Measurements from ENCODE around the genes LPCAT2 and GNAO1.

DNA sequence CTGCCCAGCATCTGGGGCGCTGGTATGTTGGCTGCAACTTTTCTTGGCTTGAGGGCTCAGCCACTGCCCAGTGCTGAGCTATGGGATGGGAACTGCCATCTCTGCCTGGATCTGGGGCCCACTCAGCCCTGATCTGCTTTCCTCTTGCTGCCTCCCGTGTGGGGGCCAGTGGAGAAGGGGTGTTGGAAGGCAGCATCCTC lies 115.8 kb upstream of the IRX3 start:
- PRO-cap, 4 experiments = no peak in any of the 4 experiments
- RAMPAGE, long total RNA, 4 experiments = no peak in any of the 4 experiments

- PRO-cap, 4 experiments = no peak in any of the 4 experiments
- RAMPAGE, long total RNA, 4 experiments = no peak in any of the 4 experiments
Measured at GRCh38 chr16:54504126-54504919, 217.7 kb upstream of the IRX3 start.

- PRO-cap, 4 experiments = no peak in any of the 4 experiments
- RAMPAGE, long total RNA, 4 experiments = no peak in any of the 4 experiments
Measured at GRCh38 chr16:54931515-54931764, 775 bp downstream of the IRX5 start.

GRCh38 chr16:55279293-55280052 lies 44.5 kb upstream of the IRX6 start:
- PRO-cap, 4 experiments = peak in 1 of 4 experiments; most common minus-strand start chr16:55279810 (in 1)
- RAMPAGE, long total RNA, 4 experiments = no peak in any of the 4 experiments

DNA sequence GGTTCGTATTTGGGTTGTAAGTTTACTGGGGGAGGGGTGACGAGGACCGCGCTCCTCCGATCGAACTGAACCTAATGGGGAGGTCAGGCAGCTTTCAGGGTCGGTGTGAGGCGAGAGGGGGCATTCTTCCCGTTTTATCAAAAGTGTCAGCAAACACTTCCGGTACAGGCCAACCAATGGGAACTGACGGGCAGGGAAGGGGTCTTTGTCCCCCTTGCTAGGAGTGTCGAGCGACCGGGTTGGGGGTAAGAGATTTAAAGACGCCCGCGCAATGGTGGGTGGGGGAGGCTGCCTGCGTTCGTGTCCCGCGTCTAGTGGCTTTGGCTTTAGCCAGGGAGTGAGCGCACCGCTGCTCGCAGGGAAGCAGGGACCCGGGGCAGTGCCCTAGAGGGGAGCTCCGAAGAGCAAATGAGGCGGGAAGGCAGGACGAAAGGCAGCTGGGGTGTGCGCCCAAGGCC lies 7.1 kb downstream of the IRX6 start:
- PRO-cap, 4 experiments = no peak in any of the 4 experiments
- RAMPAGE, long total RNA, 4 experiments = no peak in any of the 4 experiments

GRCh38 chr16:55508760-55509527 lies at the start of gene LPCAT2:
Gene LPCAT2, plus strand, starts transcription at chr16:55509072.
- PRO-cap, 4 experiments = peak in 4 of 4 experiments; most common plus-strand start chr16:55509123 (in 4)
- RAMPAGE, long total RNA, 4 experiments = start-site peak on the plus strand in 4 of 4 experiments, at chr16:55509070-55509292 at its widest, 17 to 263 reads per replicate

GRCh38 chr16:56102520-56102862 lies 88.8 kb upstream of the GNAO1 start:
- PRO-cap, 4 experiments = no peak in any of the 4 experiments
- RAMPAGE, long total RNA, 4 experiments = no peak in any of the 4 experiments

DNA sequence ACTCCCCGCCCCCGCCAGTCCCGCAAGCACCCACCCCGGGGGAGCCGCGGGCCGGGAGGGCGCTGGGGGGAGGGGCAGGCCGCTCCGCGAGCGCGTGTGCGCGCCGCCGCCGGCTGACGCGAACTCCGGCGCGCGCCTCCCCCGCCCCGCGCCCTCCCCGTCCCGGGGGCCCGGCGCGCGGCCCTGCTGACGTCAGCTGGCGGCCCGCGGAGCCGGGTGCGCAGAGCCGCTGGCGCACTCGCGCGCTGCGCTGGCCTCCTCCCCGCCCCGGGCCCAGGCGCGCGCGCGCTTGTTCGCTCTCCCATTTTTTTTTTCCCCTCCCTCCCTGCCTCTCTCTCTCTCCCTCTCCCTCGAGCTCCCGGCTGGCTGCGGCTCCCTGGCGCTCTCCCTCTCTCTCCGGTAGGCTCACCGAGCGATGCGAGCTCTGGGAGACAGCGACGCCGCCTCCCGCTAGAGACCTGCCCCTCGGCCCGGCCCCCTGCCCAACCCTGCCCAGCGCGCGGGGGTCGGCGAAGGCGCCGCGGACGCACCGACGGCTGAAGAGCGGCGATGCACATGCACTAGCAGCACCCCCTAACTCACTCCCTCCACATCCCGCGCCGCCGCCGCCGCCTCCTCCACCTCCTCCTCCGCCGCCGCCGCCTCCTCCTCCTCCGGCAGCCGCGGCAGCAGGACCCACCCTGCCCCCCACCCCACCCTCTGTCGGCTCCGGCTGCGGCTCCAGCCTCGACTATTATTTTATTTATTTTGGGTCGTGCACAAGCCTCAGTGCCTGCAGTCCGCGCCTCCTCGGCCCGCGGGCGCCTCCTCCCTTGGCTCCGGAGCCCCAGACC lies at the start of gene GNAO1:
Gene GNAO1, plus strand, starts transcription at position 336 of the 833 bp plus-strand sequence.
- PRO-cap, 4 experiments = peak in 4 of 4 experiments; most common plus-strand start position 237 of the sequence (in 2)
- RAMPAGE, long total RNA, 4 experiments = start-site peak on the plus strand in 2 of 4 experiments, centred at positions 255 to 775 of the sequence, 5 reads per replicate

DNA sequence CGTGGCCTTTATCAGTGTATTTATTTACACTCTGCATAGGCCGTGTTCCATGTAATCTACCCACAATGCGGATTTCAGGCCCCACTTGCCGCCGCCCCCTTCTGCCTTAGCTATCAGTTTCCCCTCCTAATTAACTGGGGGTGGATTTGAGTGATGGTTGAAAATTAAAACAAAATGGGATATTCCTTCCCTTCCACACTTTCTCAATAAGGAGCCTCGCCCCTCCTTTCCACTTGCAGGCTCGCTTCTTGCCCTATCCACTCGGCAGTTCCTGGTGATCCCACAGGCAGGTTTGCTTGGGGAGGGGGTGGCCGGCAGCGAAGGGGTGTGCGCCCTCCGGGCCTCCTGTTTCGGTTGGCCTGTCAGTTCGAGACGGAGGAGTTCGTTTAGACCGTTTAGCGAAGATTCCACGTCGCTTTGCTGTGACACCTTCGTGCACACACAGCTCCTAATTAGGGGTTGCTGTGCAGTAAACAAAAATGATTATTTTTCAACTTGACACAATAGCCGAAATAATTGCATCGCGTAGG lies 2.2 kb downstream of the GNAO1 start:
- PRO-cap, 4 experiments = no peak in any of the 4 experiments
- RAMPAGE, long total RNA, 4 experiments = no peak in any of the 4 experiments

DNA sequence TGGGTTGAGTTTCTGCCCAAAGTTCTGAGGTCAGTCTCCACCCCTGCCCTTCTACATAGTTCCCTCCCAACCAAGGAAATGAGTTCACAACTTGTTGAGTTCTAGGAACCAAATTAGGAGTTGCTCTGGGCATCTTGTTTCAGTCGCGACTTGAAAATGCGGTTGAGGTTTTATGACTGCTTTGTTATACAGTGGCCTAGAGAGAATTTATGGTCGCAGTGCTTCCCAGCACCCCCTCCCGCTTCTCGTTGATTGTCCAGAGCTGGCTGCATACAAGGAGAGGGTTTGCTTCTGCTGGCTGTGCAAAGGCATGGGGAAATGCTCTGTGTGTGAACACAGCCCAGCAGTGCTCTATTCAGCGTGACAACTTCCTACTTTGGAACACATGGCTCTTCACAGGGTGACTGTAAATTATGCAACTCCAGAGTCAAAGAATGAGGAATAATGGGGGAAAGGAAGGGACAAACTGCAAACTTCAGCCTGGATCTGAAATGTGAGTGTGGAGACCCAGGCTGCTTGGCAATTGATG lies 20.3 kb downstream of the GNAO1 start:
- PRO-cap, 4 experiments = no peak in any of the 4 experiments
- RAMPAGE, long total RNA, 4 experiments = no peak in any of the 4 experiments

GRCh38 chr16:56336247-56336754 lies 89.0 kb downstream of the AMFR start:
- PRO-cap, 4 experiments = no peak in any of the 4 experiments
- RAMPAGE, long total RNA, 4 experiments = no peak in any of the 4 experiments

GRCh38 chr16:56370429-56371348 lies 54.7 kb downstream of the AMFR start:
- PRO-cap, 4 experiments = no peak in any of the 4 experiments
- RAMPAGE, long total RNA, 4 experiments = no peak in any of the 4 experiments

GRCh38 chr16:56551746-56552393 lies 13.0 kb upstream of the MT4 start:
- PRO-cap, 4 experiments = no peak in any of the 4 experiments
- RAMPAGE, long total RNA, 4 experiments = no peak in any of the 4 experiments

GRCh38 chr16:56626359-56626638 lies 718 bp downstream of the MT1E start:
- PRO-cap, 4 experiments = no peak in any of the 4 experiments
- RAMPAGE, long total RNA, 4 experiments = no peak in any of the 4 experiments

DNA sequence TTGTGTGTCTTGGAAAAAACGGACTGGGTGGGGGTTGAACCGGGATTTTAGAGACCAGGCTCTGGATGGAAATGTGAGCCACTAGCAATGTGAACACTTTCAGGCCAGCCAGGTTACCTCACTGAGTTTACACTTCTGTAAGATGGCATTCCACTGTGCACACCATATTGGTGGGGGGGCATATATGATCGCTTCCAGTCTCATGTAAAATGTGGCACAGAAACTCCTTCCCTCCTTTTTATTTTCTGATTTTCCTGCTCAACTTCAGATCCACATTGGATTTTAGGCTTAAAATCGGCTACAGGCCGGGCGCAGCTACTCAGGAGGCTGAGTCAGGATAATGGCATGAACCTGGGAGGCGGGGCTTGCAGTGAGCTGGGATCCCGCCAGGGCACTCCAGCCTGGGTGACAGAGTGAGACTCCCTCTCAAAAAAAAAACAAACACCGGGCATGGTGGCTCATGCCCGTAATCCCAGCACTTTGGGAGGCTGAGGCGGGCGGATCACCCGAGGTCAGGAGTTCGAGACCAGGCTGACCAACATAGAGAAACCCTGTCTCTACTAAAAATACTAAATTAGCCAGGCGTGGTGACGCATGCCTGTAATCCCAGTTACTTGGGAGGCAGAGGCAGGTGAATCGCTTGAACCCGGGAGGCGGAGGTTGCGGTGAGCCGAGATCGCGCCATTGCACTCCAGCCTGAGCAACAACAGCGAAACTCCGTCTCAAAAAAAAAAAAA lies 1.7 kb downstream of the MT1E start:
- PRO-cap, 4 experiments = no peak in any of the 4 experiments
- RAMPAGE, long total RNA, 4 experiments = no peak in any of the 4 experiments

DNA sequence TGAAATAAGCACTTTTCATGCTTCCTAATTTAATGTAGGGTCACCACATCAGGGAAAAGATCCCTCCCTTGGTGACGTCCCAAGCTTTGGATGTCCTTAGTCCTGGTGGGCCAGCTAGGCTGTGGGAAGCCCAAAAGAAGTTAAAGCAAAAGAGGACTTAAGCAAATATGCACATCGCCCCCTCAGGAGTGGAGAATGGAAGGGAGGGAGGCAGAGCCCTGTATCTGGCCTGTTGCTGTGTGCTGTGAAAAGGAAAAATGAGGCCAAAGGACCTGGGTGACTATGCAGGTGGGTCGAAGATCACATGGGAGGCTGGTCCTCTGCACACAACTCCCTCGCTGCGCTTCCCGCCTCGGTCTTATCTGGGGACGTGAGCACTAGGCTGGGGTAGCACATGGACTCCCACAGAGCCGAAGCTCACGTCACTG lies 4.4 kb downstream of the MT1A start:
- PRO-cap, 4 experiments = no peak in any of the 4 experiments
- RAMPAGE, long total RNA, 4 experiments = no peak in any of the 4 experiments

DNA sequence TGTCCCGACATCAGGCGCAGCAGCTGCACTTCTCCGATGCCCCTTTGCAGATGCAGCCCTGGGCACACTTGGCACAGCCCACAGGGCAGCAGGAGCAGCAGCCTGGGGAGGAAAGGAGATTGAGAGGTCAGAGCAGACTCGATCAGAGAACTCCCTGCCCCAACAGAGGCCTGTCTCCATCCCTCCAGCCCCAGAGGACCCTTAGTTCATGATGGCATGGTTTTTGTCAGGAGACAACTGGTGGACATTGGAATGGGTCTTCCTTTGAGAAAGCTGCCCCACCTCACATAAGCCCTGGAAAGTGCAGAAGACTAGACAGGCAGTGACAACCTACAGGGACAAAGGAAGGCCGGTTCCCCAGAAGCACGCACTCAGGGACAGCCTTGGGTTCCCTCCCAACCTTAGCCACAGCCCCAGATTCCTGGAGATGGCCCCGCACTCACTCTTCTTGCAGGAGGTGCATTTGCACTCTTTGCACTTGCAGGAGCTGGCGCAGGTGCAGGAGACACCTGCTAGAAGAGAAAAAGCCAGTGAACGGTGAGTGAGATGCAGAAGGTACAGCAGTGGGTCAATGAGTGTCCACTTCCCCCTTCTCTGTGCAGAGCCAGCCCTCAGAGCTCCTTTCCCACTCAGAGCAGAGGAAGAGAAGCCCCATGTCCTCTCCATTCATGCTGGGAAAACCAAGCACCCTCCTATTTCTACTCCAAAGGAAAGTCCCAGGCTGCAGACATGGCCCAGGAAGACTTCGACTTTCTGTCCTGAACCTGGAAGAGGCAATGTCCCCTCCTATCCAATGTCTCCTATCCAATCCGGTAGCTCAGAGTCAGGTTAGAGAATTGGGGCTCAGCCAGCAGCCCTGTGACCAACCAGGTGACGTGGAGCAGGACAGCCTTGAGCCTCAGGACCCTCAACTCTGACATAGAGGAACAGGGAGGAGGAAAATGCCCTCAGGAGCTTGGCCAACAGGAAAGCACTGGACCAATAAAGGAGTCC lies 700 bp downstream of the MT1G start:
- PRO-cap, 4 experiments = no peak in any of the 4 experiments
- RAMPAGE, long total RNA, 4 experiments = no peak in any of the 4 experiments

GRCh38 chr16:56833300-56833808 lies 31.7 kb upstream of the SLC12A3 start:
- PRO-cap, 4 experiments = peak in 1 of 4 experiments; most common plus-strand start chr16:56833657 (in 1)
- RAMPAGE, long total RNA, 4 experiments = no peak in any of the 4 experiments

DNA sequence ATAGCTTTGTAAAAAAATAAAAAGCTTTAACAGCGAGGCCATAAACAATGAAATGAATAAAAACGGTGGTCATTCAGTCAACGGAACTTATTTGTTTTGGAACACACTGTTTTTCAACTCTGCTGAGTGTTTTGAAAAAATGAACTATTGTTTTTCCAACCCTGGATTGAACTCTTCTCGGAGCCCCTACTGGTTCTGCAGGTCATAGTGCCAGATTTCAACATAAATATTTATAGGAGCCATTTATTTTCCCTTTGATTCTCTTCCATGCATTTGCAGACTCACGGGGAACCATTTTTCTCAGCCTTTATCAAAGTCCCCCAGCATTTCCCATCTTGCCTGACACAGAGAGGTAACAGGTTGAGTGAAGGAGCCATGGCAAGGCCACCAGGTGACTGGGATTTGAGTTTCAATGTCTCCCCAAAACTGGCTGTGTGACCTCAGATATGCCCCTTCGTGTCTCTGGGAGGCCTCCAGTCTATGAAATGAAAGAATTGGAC lies 16.1 kb upstream of the HERPUD1 start:
- PRO-cap, 4 experiments = no peak in any of the 4 experiments
- RAMPAGE, long total RNA, 4 experiments = no peak in any of the 4 experiments

DNA sequence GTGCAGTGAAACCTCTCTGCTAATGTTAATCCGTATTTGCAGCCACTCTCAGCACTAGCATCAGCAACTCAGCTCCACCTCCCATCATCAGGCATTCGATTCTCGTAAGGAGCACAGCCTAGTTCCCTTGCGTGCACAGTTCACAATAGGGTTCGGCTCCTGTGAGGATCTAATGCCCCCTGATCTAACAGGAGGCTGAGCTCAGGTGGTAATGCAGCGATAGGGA lies 1.3 kb upstream of the HERPUD1 start:
- PRO-cap, 4 experiments = no peak in any of the 4 experiments
- RAMPAGE, long total RNA, 4 experiments = no peak in any of the 4 experiments